Calu3 (cell line): ENCODE measurements around a stretch of chr9.

DNA sequence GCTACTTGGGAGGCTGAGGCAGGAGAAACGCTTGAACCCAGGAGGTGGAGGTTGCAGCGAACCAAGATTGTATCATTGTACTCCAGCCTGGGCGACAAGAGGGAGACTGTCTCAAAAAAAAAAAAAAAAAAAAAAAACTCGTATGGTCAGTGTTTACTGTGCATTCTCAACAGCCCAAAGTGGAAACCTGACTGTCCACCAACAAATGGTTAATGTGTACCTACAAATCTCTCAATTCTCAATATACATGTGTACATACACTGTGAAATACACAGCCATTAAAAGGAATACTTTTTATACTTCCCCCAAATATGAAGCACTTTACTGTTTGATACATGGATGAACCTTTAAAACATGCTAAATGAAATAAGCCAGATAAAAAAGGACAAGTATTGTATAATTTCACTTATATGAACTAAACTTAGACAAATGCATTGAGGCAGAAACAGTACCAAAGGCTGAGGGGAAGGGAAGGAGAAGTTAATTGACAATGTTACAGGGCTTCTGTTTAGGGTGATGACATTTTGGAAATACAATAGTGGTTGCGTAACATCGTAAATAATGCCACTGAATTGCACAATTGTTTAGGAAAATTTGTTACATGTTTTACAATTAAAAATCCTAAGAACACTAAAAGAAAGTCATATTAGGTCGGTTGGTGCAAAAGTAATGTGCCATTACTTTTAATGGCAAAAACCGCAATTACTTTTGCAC, 16.6 kb downstream of the DNAJA1 start:
- PRO-cap: no peak

DNA sequence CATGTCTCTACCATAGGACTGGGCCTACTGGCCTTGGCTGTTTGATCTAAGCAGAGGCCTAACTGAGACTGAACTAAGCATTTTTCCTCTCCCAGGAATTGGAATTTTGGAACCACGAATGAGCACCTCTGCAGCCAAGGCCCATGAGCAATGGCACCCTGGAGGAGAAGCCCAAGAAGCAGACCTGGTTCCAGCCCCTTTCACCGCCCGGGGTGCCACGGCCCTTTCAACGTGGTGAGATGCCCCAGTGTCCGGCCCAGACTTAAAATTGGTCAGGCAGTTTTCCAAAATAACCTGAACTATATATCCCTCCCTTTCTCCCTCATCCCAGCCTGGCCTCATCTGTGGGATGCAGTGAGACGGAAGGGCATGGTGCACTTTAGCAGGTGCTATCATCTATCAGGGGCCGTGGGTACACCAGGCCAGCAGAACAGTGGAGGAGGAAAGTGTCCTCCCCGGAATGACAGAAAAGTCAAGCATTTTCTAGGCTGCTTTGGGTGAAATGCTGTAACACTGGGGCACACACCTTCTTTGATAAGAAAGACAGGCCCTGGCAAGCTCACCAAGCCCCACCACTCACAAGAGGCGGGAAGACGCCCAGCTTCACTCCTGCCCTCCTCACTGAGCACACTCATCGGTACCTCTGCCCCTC, 43.4 kb downstream of the B4GALT1 start:
- PRO-cap: no peak

DNA sequence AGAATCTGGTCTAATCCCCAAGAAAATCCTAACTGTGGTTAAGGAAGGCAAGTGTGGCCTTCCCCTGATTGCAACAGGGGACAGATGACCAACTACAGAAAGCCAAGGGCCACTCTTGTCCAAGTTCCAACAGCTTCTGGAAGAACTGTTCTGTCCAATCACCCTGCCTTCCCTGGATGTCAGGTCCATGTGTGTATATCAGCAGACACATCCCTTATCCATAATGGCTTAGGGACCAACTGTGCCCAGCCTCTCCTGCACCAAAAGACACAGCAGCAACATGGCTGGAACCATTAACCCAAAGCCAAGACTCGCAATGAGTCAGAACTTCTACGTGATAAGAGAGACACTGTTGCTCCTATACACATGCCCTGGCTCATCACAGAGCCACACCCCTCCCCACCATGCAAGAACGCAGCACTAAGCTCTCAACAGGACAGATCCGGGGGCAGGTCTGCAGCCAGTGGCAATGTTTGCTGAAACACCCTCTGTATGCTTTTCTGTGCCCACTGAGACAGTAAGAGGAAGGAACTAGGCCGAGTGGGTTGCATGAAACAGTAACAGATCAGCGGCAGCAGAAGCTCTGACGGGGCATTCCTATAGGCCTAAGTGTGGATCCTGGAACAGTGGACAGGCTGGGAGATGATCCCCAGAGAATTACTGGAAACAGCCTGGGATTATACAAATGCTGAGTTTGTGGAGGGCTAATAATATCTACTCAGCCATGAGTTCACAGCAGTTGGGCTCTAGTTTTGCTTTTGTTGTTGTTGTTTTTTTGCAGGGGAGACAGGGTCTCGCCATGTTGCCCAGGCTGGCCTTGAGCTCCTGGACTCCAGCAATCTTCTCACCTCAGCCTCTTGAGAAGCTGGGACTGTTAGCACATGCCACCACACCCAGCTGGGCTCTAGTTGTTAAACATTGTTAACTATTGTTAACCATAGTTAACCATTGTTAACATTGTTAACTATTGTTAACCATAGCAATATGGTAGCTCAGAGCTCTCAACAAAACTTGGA, 41.1 kb downstream of the B4GALT1 start:
- PRO-cap: no peak

- PRO-cap: no peak
Observed at GRCh38 chr9:33135536-33136075, 31.5 kb downstream of the B4GALT1 start.

- PRO-cap: no peak
Observed at GRCh38 chr9:33154858-33155888, 12.0 kb downstream of the B4GALT1 start.

GRCh38 chr9:33167909-33168335, 786 bp upstream of the B4GALT1 start:
- PRO-cap: no peak

DNA sequence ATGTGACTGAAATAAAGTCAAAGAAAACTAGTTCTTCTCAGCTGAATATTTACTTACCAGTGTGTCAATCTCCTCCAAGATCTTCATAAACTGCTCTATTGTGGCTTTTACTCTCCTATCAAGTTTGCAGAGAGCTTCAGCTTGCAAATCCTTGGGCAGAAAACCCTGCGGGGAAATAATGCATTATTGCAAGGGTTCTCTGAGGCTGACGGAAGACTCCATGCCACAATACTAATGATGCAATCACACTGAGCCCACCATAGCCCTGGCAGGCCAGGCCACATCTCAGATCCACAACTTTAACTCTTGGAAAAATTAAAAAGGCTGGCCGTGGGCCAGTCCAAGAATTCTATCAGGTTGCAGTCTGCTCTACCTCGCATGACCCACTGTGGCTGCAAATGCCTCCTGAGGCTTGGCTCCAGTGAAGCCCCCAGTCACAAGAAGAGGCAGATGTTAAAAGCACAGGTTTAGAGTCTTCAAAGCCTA, 7.7 kb downstream of the BAG1 start:
- PRO-cap: no peak

DNA sequence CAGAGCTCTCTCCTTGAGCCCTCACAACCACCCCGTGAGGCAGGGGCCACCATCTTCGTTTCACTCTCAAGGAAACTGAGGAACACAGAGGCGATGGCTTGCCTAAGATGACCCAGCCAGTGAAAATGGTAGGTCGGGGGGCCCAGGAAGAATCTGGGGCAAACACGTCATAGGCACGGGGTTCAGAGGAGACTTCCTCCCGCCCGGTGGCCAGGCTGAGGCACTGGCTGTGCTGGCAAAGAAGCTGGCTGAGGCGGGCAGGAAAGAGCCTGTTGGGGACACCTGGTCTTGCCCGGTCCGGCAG, 15.8 kb downstream of the AQP7 start:
- PRO-cap: no peak

- PRO-cap: bidirectional peak, plus-strand start at chr9:33415843, minus-strand start at chr9:33415676
Observed at GRCh38 chr9:33415444-33416069, 13.2 kb upstream of the AQP7 start.

- PRO-cap: no peak
Observed at GRCh38 chr9:33437031-33437470, 10.3 kb downstream of the AQP3 start.

DNA sequence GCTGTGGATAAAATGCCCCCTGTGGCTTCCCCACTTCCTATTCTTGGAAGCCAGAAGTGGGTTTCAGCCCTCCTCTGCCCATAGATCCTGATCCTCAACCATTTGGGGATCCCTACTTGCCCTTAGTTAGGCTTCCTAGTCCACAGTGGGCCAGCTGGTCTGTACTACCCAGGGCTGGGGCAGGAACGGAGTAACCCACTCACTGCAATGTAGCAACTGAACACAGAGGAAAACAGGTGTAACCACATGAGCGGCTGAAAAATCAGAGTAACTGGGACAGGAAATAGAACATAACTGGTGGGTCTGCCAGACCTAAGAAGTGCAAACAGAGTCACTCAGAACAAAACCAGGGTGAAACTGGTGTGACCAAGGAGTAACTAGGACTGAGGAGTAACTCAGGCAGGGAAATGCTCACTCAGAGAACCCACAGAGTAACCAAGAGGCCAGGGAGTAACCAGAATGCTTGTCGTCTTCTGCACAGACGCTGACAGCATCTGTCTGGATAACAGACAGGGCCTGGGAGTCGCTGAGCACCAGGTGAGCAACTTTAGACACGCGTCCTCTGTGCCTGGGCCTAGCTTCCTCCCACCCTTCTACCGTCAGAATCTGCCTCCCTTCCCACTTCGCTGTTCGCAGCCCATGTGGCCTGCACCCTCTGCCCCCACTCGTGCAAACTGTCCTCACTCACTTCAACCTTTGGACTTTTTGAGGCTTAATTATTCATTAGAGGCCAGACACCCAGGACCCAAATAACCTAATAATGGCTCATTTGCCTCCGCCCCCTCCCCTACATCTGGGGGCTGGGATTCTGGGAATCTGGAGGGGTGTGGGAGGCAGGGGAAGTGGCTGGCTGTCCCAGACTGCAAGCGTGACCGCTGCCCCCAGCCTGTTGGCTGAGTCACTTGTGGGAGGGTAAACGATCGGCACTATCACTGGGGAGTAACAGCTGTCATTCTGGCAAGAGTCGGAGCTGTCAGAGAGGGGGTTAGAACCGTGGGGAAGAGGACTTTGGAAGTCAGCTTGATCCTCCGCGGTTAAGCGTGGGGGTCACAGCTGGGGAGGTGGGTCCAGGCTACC, 797 bp downstream of the AQP3 start:
- PRO-cap: no peak

- PRO-cap: unidirectional peak, plus-strand start at chr9:33510647; bidirectional peak, plus-strand start at chr9:33510924, minus-strand start at chr9:33510936; bidirectional peak, plus-strand start at chr9:33511101, minus-strand start at chr9:33511166
Observed at GRCh38 chr9:33510623-33511345, 13.3 kb upstream of the ANKRD18B start.

- PRO-cap: no peak
Observed at GRCh38 chr9:33982097-33982507, 66.6 kb downstream of the UBAP2 start.

DNA sequence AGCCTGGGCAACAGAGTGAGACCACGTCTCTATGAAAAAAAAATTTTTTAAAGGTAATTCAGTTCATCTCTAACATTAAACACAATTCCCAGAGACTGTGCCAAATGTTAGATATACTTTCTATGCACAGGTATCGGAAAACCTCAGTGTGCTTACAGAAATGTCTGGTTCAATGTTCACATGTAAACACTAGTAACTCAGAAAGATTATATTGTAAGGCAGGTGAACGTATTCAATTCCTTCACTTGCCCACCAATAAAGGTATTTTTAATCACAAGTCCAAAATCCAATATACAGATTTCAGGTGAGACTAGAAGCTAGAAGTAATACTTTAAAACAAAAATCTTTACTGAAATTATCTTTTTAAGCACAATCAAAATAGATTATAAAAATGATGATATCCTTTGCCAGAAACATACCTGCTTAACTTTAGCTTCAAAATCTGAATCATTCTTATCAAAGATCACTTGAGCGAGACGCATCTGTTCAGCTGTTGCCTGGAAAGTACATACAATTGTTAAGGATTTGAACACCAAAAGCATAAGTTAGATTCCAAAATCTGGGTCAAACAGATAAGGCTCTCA, 50.2 kb downstream of the UBAP2 start:
- PRO-cap: no peak

GRCh38 chr9:34073043-34073614, 24.4 kb upstream of the UBAP2 start:
- PRO-cap: no peak

GRCh38 chr9:34098079-34098697, 28.3 kb downstream of the DCAF12 start:
- PRO-cap: no peak

- PRO-cap: no peak
Observed at GRCh38 chr9:34197749-34198898, 19.3 kb downstream of the UBAP1 start.

DNA sequence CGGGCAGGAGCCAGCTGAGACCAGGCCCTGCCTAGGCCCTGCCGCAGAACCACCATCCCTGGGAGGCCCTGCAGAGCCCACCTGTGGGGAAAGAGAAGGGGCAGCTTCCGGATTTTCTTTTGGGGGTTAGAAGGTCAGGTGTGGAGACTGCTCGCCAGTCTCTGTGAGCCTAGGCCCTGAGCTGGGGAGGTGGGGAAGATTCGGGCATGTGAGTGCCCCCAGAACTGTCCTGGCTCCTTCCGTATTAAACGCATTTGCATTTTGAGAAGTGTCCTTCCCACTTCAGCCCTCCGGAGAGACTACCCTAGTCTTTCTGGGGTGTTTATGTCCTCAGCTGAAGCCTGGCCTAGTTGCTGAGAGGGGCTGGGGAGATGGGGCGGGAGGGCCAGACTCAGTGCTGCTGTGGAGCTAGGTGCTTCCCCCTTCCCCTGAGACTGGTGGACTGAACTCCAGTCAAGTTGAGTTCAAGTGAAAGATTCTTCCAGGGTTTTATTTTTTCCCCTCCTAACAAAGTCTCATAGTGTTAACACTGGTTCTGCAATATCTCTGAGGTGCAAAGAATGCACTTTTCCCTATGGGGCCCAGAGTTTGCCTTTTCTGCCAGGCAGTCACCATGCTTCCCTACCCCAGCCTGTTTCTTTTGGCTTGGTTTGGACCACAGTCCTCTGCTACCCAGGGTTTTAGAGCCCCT, 72.8 kb downstream of the UBAP1 start:
- PRO-cap: no peak

DNA sequence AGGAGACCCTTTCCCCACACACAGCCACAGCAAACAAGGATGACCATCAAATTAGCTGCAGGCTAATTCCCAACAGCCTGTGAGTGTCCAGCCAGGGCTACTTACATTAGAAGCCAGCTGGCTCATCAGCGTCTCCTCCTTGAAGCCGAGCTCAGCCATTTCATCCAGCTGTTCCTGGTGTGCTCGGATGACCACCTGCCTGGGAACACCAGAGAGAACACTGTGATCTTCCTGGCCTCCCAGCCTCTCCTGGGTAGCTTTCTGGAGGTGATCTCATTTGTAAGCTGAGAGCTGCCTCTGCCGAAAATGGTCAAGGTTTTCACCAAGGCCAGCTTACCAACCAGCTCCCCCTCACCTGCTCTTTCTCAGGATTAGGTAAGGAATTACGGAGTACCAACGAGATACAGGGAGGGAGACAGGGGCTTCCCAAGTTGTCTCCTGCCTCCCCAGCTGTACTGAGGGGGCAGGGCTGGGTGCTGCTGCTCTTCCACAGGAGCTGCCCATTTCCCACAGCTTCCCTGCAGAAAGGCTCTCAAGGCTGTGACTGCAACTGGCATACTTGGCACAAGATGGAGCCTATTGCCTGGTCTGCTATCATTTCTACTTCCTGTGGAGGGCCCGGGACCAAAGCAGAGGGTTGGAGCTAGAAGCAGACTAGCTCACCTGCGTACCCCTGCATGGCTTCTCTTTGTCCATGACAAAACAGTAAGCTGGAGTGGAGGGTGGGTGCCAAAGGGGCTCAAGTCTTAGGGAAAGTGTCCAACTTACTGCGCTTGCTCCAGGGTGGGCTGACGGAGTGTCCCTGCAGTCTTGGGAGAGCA, 73.9 kb downstream of the KIF24 start:
- PRO-cap: no peak

- PRO-cap: no peak
Observed at GRCh38 chr9:34369859-34370287, 6.8 kb downstream of the MYORG start.